ENCODE measurements around a stretch of chr3.

- RRBS: no CpG with 5 or more reads among the region's 2 CpGs
Measured at GRCh38 chr3:160886923-160887438, 130.9 kb downstream of the PPM1L start.

- RRBS: no CpG with 5 or more reads among the region's 2 CpGs
Measured at GRCh38 chr3:160948555-160948849, 156.6 kb downstream of the B3GALNT1 start.

DNA sequence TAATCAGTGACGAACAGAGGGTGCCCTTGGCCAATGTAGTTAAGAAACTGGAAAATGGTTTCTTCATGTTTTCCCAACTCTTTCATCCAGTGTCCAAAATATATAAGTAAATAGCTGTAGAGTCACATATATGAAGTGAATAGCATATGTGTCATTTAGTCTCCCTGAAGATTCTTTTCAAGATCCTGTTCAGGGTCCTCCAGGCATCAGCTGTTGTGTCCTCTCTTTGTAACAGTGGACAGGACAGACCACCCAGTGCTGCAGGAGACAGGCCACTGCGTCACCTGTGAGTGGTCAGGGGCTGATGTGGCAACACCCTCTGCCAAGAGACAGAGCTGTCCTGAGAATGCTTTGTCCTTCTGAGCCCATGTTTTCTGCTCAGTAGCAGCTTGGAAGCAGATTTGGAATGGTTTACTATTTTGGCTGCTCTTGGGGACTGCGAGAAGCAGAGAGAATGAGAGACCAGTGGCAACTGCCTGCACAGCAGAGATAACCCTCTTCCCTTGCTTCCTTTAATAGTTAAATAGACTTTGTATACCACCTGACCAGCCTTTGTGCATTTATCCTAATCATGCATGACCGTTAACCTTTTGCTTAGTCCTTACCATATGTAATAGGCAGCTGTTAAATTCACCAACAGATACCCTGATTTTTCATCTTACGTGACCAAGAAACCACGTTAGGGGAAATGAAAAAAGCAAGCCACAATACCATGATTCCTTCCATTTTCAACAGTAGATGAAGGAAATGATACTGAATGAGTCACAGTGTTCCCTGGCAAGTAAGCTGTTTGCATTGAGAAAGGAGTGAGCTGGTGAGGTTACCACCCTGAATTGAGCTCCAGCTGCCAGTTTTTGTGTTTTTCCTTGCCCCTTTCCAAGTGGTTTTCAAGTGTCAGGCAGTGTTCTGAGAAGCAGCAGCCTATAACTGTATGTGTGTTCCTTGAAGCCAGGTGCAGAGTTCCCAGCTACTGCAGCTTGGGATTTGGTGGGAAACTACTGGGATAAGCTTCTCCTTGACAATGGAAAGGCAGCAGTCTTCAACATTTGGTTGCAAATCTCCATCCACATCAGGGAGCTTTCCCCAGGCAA, 35.5 kb downstream of the B3GALNT1 start:
- RRBS: no CpG with 5 or more reads among the region's 6 CpGs

GRCh38 chr3:161217465-161218039, 3.6 kb upstream of the NMD3 start:
- RRBS: no CpG with 5 or more reads among the region's 5 CpGs

DNA sequence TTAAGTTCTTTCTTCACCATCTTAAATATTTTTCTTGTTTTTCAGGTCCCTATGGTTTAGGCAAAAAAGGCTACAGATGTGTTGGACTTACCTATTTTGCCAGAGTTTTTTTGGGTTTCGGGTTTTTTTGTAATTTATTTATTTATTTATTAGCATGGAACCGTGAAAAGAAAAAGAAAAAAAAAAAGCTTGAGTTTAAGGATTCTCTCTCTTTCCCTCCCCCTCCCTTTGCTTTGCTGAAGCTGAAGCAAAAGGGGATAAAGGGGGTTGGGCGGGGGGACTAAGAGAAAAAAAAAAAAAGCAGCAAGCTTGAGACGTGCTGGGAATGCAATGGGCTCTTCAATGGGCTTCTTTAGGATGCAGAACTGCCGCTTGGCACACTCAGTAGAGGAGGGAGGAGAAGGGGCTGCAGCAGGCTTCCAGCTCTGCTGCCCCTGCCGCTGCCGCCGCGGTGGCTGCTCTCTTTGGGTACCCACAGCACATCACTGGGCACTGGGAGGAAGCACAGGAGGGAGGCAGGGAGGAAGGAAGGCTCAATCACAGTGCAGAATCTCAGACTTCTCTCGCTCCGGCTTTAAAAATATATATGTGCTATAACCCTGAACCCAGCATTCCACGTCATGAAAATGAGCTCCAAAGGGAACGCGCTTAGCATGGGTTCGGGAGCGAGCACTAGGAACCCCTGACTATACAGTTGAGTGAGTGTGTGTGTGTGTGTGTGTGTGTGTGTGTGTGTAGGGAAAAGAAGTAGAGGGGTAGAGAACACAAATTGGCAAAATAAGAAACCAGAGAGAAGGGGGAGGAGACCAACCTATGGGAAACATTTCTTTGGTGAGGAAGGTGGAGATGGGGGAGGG, 3.6 kb downstream of the SLITRK3 start:
- RRBS: no CpG with 5 or more reads among the region's 16 CpGs

DNA sequence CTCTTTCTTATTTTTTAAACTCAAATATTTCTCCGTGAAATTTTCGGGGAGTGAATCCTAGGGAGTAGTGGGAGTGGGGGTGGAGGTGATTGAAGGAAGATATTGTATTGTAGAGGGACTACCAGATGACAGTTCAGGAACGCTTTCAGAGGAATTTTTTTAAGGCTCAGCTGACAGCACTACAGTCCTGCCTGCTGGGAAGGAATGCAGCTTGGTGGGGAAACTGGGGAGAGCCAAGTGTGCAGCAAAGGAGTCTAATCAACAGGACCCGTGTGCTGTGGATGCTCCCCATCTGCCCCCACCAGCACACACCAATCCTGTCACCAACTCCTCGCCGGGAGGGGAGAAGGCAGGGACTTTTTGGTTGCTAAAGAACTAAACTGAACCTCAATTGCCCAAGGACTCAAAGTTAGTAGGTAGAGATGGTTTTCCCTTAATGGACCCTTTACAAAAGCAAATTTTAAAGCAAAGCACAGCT, 2.3 kb downstream of the SLITRK3 start:
- RRBS: no CpG with 5 or more reads among the region's 6 CpGs

GRCh38 chr3:165194776-165195663, 1.2 kb downstream of the SLITRK3 start:
- RRBS: no CpG with 5 or more reads among the region's 30 CpGs

GRCh38 chr3:167275537-167275948, 104.6 kb downstream of the ZBBX start:
- RRBS: no CpG with 5 or more reads among the region's 12 CpGs

GRCh38 chr3:167870688-167871153, 135.2 kb downstream of the SERPINI1 start:
- RRBS: no CpG with 5 or more reads among the region's 4 CpGs

- RRBS: no CpG with 5 or more reads among the region's 10 CpGs
Measured at GRCh38 chr3:168032401-168033030, 63.2 kb downstream of the GOLIM4 start.

DNA sequence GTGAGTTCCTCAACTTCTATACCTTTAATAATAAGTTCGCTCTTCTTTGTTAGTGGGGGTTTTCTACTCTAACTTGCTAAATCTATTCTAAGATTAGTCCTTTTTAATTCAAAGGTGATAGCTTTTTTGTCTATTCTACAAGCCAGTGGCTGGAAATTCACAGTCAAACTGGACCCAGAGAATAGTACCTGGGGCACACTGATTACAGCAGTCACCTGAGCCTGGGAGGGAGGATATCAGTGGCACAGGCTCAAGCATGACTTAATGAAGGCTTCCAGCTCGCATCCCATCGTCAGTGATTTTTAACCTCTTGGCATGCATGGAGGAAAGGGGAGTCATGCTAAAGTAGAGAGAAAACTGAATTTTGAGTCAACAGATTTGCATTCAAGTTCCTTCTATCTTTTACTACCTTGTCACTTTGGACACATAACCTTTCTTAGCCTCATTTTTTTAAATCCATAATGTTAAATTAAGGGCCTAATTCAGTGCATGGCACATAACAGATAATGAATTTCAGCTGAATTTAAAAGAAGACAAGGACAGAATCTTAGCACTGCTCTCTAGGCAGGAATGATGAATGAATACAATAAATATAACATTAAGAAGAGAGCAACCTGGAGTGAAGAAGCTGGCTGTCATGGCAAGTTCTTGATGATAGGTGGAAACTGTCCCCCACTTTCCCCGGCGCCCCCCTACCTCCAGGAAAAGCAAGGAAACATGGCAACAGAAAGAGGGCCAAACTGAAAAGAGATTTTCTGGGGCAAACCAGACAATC, 24.7 kb downstream of the GOLIM4 start:
- RRBS: no CpG with 5 or more reads among the region's 5 CpGs

DNA sequence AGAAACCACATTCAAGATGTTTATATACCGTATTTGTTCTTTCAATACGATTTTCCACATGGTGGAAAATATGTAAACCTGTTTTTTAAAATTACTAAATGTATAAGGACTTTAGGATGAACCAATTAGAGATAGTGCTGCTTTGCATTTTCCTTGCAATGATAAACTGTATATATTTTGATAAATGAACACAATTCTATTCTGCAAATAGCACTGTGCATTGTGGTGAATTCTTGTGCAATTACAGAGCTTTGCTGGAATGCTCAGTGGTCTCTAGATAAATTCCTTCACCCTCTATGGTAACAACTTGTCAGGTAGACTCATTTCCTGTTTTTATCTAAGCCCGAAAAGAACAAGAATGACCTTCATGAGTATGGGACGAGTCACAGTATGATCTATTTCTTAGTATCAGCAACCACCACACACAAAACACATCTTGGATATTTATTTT, 551.4 kb downstream of the MECOM start:
- RRBS: no CpG with 5 or more reads among the region's 4 CpGs

DNA sequence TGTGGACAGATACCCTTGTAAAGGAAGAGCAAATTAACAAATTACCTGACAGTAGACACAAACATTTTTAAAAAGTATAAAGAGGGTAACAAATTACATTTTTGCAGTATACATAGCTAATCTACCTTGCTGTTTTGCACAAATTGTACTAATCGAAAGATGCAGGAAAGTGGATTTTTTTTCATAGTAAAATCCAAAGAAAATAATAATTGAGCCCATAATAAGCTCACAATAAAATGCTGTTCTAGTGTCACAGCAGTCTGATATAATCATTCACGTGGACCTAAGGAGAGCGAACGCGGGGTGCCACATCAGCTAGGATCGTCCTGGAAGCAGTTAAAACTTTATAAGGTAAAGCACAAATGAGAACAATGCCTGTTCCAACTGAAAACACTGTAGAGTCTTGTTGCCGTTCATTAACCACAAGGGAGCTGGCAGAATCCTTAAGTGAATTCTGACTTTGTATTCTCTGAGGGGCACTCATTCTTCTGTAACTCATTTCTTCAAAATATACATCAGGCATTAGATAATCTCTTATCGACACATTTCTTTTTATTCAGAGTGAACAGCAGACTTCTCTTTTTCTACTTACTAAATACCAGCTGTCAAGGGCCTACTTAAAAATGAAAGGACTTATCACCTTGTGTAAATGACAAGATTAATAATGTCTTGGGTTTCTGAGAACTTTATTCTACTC, 524.7 kb downstream of the MECOM start:
- RRBS: no CpG with 5 or more reads among the region's 8 CpGs

DNA sequence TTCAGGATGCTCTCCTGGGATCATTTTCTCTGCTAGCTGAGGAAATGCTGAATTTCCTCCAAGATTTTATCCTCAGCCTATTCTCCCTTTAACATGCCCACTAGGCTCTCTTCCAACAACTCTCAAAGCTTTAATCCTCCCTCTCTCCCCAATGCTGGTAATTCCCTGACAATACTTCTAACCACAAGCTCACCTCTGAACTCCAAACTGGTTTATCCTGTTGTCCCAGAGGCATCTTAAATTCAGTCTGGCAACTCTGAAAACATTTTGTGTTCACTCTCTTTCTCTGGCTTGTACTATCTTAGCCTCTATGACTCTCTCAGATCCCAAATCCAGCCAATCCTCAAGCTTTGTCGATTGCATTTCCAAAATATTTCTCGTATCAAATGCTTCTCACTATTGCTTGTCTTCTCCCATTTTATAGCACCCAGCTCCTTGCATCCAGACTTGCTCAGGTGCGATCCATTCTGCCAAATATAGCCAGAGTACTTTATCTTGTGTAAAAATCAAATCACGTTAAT, 490.2 kb downstream of the MECOM start:
- RRBS: no CpG with 5 or more reads among the region's 4 CpGs

DNA sequence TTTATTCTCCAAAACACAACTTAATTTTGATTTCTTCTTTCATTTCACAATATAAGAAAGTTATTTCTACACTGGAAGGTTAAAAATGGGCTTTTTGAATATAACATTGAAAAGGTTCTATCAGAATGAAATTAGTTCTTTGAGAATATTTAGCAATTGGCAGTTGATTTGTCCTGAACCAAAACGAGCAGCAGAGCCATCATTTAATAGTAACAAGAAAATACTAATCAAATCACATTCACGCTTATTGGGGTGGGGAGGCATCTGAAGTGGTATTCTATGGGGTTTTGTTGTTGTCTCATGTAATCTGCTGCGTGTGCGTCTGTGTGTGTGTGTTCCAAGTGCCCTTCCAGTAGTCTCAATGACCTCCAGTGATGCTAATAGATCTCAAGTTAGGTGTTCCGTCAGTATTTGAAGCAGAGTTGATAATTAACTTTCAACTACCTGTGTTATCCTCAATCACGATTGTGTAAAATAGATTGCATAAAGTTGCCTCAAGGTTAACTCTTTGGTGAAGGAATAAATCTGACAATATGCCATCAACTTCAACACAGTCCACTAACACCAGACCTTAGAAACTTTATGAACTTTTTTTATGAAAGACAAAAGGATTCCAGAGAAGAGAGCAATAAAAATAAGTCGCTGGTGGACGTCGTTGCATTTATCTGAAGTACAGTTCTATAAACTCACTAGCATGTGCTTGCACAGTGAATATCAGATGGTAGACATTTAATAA, 375.0 kb downstream of the MECOM start:
- RRBS: no CpG with 5 or more reads among the region's 9 CpGs

GRCh38 chr3:169539927-169540821, 123.3 kb downstream of the MECOM start:
- RRBS: no CpG with 5 or more reads among the region's 2 CpGs

DNA sequence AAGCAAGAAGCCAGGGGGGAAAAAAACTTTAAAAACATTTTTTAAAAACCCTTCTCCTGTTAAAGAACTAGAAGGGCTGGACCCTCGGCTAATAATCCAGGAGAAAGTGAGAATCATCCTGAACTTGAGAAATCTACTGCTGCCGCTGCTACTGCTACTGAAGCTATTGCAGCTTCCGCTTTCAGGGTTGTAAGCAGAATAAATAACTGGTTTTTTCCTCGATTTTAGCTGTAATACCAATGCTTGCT, 420 bp upstream of the MECOM start:
- RRBS: no CpG with 5 or more reads among the region's 4 CpGs